AG10803 (cell line): ENCODE results near the gene GID8.

DNA sequence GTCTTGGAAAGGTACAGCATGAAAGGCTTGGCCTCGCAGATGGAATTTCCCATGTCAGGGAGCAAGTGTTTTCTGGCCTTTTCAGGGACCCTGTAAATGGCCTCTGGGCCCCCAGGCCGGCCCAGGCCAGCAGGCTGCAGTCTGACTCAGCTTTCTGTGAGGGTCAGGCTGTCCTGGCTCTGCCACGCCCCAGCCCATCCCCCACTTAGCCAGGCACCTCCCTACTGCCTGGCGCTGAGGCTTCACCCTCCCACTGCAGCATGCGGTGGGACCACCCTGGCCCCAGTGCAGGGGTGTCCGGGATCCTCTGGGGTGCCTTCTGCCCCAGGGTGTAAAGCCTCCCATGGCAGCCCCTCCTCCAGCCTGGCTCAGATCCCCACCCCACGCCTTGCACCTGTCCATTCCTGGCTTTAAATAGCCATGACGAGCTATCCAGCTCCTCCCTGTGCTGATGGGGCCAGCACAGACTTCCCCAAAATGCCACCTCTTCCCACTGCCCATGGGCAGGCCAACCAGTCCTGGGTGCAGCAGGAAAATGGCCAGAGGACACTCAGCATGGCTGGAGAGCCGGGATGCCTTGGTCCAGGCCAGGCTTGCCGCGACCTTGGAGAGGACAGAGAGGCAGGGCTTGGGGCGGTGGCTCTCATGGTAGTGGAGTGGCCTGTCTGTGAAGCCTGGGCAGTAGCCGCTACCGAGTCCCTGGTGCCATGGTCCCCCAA lies 35.7 kb upstream of the GATA5 start:
- RRBS = no CpG with 5 or more reads among the region's 14 CpGs

GRCh38 chr20:62512071-62512845 lies 36.5 kb upstream of the GATA5 start:
- RRBS = 5% methylated on average over 1 of the region's 22 CpGs

DNA sequence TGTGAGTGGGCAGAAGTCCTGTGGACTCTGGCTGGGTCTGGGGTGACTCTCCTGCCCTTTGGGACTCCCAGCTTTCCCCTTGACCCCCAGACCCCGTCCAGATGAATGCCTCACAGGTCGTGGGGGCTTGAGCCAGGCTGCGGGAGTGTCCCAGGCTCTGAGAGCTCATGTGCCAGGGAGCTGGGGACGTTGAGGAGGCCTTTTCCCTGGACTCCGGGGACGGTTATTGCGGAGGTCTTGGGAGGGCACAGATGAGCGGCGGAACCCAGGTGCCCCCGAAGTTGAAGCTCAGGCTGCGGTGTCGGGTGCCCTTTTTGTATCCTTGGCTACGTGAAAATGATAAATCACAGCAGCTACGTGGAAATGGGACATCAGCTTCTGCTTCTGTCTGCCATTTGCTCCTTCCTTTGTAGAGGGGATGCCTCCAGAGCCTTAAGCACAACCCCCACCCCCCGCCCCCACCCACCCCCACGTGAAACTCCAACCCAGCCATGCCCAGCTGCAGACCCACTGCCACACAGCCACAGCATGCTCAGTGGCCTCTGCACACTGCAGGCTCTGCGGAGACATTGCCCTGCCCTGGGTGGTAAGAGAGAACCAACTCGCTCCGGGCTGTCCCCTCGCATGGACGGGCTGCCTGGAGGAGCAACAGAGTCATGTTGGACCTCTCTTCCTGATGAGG lies 76.2 kb upstream of the GATA5 start:
- RRBS = 46% methylated on average over 3 of the region's 21 CpGs

GRCh38 chr20:62573295-62573642 lies 69.0 kb upstream of the SLCO4A1 start:
- RRBS = no CpG with 5 or more reads among the region's 7 CpGs

- RRBS = no CpG with 5 or more reads among the region's 10 CpGs
Measured at GRCh38 chr20:62618534-62619016, 23.7 kb upstream of the SLCO4A1 start.

DNA sequence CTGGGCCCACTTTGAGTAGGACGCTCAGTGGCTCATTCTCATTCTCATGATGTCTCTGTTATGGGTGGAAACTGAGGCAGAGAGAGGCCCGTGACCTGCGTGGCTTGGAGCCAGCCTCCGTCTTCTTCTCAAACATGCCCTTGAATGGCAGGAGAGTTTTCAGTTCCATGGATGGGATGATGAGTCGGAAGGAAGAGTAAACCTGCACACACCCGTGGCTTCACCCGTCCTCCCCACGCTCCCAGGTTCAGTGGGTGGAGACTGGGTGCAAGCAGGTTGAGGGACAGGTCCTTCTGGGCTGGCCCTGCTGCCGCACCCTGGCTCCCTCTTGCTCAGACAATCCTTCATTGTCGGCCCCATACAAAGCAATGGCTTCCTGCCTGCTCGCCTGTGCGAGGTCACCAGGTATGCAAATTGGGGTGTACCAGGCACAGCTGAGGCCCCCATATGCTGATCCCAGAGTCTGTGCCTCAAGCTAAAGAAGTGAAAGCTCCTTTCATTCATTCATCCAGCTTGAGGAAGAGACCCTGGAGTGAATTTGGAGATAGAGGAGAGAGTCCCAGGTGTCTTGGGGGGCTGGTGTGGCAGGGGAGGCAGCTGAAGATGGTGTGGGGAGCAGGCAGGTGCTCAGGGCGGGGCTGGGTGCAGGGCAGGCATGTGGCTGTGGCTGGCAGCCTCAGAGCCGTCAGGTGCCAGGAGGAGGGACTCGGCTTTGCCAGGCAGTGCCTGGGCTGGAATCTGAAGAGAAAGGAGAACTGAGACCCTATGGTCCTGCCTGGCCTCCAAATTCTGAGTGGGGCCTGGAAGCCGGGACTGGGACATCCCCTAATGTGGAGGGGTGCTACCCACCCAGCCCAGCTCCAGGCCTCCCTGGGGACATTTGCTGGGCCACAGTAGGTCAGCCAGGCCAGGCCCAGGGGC lies 4.6 kb downstream of the SLCO4A1 start:
- RRBS = no CpG with 5 or more reads among the region's 16 CpGs

- RRBS = no CpG with 5 or more reads among the region's 27 CpGs
Measured at GRCh38 chr20:62650744-62651571, 8.7 kb downstream of the SLCO4A1 start.

DNA sequence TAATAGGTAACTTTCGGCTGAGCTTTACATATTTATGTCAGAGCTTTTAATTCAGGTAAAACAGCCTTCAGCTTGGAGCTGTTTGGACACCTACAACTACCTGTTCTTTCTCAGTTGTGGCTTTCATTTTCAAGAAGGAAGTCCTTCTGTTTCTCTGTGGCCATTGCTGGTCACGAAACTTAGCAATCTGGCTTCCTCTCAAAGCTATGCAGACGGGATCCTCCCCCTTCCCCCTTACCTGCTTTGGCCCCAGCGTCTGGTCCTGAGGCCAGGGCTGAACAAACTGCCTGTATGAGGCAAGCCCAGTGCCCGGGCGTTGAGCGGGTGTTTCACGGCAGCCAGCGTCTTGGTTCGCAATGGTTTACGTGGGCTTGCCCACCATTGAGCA lies 9.3 kb downstream of the SLCO4A1 start:
- RRBS = no CpG with 5 or more reads among the region's 11 CpGs

DNA sequence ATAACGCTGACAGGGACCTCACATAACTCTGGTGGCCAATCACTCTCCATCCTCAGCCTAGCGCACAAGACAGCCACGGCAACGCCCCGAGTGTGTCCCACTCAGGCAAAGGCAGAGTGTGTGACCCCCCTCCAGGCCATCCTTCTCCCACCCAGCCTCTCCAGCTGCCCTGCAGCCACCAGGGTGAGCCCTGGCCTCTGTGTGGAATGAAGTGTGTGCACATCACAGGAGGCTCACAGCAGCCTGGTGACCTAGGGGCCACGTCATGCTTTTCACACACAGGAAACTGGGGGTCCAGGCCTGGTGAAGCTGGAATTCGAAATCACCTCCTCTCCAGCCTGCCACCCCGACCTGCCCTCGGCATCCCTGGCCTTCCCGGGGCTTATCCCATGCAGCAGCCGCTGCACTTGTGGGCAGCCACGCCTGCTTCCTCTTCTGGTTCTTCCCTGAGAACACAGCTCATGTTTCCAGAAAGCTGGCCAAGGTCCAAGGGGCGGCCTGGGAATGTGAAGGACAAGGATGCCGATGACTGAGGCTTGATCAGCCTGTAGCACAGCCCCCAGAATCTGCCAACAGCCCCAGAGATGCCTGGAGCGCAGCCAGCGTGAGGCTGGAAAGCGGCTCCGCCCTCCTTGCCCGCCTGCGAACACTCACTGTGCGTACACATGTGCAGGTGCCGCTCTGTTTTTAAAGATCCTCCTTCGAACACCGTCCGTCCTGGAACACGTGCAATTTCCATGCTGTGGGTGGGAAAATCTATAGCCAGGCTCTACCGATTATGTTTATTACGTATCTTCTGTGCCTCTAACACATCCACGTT lies 4.2 kb upstream of the NTSR1 start:
- RRBS = no CpG with 5 or more reads among the region's 29 CpGs

GRCh38 chr20:62885282-62885954 lies 23.8 kb upstream of the TCFL5 start:
- RRBS = no CpG with 5 or more reads among the region's 15 CpGs

DNA sequence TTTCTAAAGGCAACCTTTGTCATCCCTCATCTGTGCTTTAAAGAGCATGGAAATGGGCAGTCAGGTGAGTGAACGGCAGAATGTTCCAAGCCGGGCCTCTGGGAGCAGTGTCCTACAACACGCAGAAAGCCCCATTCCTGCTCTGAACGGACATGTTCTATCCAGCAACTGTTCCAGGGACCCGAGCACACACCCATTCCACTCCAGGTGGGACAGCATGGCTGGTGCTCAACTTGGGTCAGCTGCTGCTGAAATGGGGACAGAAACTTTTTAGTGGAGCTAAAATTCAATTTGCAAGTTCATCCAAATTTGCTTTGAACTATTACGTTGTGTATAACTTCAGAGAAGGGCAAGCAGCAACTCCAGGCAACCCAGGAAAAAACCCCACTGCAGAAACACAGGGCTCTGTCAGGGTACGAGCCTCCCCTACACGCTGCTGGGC lies 26.6 kb downstream of the DIDO1 start:
- RRBS = no CpG with 5 or more reads among the region's 8 CpGs

- RRBS = no CpG with 5 or more reads among the region's 16 CpGs
Measured at GRCh38 chr20:62924057-62925347, 1.8 kb downstream of the DIDO1 start.

DNA sequence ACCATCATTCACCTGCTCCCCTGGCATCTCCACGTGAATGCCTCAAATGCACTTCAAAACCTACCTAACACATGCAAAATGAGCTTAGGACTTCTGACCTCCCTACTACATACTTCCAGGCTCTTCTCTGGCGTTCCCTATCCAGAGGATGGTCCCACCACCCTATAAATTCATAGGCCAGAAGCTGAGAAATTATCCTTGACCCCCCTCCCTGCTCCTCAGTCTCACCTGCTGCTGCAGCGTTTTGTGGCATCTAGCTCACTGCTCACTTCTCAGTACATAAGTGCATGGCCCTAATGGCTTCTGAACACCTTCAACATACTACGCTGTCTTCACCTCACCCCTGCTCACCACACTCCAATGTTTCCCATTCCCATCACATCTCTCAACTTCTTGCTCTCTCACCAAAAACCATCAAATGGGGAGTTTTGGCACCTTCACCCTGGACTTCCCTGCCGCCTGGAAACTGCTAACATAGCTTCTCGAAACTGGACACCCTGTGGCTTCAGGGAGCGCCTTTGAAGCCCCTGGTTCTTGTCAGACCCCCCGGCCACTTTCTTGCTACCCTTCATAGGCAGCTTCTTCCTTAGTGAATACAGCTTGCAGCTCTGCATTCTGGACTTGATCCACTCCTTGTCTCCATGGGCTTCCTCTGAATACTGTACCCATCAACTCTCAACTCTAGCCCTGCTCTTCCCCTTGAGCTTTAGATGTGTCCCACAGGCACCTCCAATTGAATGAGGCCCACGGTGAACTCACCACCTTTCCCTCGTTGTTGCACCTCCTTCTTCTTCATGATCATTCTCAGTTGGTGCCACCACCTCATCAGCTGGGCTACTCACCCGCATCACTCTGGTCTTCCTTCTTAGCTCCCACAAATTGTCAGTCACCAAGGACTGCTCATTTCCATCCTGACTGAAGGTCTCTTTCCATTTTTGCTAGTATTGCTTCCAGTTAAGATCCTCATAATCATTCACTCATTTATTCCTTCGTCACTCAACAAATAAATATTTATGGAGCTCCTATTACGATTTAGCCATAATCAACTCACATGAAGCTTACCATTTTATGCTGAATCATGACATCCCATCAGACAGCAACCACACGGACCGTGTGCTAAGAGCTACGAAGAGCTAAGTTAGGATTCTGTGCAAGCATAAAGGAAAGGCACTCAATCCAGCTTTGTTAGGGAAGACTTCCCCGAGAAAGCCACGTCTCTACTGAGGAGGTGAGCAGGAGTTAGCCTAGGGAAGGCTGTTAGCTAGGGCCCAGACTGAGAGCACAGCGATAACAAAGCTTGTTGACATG lies 3.2 kb upstream of the GID8 start:
- RRBS = no CpG with 5 or more reads among the region's 19 CpGs

GRCh38 chr20:62938008-62939021 lies at the start of gene GID8:
Gene GID8, plus strand, starts transcription at chr20:62938147.
- RRBS = 1% methylated on average over 42 of the region's 99 CpGs

DNA sequence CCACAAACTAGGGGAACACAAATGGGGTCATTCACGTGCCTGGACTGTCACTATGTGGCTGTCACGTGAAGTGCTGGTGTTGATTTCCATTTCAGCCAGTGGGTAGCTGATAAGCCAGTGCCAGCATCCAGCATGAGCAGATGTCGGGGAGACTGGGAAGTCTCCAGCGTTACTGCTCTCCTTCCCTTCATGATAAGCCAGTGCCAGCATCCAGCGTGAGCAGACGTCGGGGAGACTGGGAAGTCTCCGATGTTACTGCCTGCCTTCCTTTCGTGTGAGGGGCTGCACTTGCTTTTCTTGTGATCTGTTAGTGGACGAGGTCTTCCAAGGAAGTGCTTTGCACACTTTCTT lies 5.5 kb upstream of the SLC17A9 start:
- RRBS = no CpG with 5 or more reads among the region's 10 CpGs

DNA sequence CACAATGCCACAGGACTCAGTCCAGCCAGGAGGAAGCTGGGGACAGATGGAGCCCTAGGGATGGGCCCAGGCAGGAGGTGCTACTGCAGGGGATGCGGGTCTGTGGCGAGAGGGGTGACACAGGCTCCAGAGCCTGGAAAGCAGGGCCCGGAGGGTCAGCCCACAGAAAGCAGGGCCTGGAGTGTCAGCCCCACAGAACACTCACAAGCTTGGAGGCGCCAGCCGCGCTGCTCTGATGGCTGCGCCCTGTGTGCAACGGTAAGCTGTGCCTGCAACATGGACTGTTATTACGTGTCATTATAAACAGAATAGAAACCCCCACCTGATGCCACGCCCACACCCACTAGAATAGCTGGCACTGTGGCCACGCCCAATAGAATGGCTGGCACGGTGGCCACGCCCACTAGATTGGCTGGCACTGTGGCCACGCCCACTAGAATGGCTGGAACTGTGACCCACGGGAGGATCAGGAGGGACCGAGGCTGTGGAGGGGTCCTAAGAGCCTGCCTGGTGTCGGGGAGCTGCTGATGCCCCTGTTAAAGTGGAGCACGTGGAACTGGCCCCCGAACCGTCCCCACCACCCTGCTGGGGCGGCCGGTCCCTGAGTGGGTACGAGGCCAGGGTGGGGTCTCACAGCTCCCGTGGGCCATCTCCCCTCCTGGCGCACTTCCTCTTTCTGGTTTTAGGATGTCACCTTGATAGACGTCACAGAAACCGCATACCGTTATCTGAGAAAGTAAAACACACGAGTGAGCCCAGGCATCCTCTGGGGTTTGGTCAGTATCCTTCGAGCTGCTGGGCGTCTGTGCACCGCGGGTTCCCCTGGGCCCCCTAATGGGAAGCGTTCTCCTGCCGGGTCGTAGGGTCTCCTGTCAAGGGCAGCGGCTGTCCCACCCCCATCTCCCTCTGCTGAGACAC lies 25.2 kb downstream of the SLC17A9 start:
- RRBS = no CpG with 5 or more reads among the region's 37 CpGs

GRCh38 chr20:63071815-63072130 lies 65.0 kb upstream of the BHLHE23 start:
- RRBS = 12% methylated on average over 1 of the region's 27 CpGs

DNA sequence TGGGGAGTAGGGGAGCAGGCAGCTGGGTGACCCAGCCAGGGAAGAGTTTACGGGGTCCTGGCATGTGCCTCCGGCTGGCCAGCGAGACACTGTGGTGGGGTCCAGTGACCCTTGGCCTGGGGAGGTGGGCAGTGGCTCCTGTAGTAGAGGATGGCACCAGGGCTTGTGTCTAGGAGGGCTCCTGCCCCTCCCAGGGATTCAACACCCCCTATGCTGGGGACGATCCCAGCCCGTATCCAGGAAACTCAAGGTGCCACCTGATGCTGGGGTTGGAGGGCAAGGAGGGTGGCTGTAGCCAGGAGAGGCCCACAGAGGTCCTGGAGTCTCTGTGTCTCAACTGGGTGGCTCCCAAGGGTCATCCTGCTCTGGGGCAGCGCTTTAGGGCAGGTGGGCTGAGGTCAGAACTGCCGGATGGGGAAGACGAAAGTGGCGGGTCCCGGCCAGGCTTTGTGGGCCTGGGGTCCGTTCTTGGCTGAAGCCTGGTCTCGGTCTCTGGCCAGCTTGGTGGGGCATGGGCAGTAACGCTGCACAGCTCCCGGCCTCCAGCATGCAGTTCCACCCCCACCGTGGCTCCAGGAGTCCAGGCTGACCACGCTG lies 2.9 kb upstream of the COL20A1 start:
- RRBS = 28% methylated on average over 5 of the region's 16 CpGs

DNA sequence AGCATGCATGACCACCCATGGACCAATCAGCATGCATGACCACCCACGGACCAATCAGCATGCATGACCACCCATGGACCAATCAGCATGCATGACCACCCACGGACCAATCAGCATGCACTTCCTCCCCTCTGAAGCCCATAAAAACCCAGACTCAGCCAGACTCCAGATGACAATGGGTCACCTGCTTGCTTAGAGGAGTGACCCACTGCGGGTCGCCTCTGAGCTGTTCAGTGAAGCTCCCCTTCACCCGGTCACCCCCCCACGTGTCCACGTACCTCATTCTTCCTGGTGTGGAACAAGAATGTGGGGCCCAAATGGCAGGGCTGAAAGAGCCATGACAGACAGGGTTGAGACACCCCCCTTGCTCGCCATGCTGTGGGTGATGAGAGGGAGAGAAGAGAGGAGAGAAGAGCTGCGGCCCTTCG lies 18.8 kb upstream of the CHRNA4 start:
- RRBS = no CpG with 5 or more reads among the region's 10 CpGs

DNA sequence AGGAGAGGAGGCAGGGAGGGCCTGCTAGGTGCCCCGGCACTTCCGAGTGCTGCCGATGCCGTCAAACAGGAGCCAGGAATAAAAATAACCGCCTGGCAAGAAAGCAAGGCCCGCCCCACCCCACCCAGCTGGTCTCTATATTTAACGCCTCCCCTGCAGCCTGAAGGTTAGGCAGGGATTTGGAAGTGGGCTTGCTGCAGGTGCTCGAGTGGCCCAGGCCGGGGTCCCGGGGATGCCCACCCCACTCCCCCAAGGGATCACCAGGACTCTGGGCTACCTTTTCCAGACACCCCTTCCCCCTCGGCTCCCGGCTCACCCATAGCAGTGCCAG lies 1.6 kb upstream of the EEF1A2 start:
- RRBS = 65% methylated on average over 3 of the region's 12 CpGs